ENCODE results near the genes MAFB and OSER1.

- CAGE, long polyA plus RNA, result no peak
- RRBS, result no CpG with 5 or more reads among the region's 1 CpG
Observed at GRCh38 chr20:38970436-38970586, 8.2 kb downstream of the DHX35 start.

DNA sequence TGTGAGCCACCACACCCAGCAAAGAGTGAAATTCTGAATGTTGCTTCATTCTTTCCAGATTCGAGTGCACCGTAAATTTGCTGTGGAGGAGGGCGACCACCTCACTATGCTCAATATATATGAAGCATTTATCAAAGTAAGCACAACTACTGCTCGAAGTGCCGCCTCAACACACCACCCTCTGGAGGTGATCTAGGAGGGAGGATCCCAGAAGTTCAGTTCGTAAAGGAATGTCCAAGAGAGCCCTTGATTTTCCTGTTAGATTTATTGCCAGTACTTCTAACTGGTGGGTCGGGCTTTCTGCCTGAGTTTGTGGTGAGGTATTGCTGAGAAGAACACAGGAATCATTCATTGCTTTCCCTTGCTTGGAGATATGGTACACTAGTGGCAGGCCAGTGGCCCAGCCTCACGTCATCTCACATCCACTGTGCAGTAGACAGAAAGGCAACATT, 61.5 kb downstream of the DHX35 start:
- CAGE, long polyA plus RNA, result no peak
- RRBS, result no CpG with 5 or more reads among the region's 8 CpGs

- CAGE, long polyA plus RNA, result no peak
Observed at GRCh38 chr20:40006169-40006592, 682.9 kb downstream of the MAFB start.

DNA sequence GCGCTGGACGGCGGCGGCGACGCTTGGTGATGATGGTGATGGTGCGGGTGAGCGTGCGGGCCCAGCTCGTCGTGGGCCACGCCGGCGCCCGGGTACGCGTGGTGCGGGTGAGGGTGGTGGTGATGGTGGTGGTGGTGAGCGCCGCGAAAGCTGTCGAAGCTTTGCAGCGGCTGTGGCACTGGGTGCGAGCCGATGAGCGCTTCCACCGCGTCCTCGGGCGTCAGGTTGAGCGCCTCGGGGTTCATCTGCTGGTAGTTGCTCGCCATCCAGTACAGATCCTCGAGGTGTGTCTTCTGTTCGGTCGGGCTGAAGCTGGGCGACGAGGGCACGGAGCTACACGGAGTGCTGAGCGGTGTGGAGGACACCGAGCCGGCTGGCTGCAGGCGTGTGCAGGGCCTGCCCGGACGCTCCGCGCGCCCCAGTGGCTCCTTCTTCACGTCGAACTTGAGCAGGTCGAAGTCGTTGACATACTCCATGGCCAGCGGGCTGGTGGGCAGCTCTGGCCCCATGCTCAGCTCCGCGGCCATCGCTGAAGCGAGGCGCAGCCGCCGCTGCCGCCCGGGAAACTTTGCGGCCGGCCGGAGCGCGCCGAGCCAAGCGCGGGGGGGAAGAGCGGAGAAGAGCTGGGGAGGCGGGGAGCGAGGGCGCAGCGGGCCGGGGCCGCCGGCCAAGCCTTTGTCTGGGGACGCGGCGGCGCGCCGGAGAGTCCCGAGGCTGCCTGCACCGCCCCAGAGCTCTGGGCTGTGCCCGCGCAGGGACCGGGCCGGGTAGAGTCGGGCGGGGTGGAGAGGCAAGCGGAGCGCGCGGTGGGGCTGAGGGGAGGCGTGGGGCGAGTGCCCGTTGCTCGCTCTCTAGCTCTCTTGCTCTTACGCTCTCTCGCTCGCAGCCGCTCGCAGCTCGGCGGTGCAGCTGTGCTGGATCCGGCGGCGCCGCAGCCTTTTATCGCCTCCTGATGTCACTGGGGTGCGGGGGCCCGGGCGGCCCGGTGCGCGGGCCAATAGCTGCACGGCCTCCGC, at the start of gene MAFB:
Gene MAFB (minus strand): TSS at position 913 of the 1,016 bp plus-strand sequence.
- CAGE, long polyA plus RNA, result no peak
- RRBS, result 3% methylated on average over 47 of the region's 121 CpGs

DNA sequence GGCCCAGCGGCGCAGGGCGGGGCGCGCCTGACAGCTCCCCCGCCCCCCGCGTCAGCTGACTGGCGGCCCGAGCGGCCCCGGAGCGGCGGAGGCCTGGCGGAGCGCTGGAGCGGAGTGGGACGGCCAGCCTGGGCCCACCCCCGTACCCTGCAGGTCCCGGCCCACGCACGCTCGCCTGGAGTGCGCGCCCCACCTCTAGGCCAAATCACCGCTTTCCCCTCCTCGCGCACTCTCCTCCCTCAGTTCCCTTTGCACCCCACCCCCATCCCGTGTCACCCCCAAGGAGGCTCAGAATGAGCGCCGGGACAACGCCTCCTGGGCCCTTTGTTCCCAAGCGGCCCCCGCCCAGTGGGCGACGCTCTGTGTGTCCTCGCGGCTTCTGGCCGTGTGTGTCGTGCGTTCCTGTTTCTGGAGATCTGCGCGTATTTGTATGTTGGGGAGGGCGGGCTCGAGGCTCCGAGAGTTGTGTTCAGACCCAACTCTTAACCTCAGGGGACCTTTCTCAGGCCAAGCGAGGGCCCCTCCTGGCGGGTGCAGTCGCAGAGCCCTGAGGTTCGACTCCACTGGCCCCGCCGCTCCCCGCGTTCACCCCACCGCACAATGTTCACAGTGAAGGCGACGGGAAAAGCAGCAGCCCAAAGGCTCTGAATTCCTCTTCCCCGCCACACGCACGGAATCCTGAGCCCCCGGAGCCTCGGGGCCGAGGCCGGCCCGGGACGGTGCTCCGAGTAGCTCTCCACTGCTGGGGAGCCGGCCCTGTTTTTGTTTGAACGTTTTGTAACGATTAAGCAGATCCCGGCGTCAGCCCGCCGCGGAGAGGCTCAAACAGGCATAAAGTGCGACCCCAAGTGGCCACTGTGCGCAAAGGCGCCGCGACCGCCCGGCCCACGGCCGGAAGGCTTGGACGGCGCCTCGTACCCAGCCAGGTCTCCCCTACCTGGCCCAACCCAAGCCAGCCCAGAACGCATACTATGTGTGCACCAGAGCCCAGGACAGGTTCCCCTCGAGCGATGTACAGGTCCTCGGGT, 618 bp upstream of the MAFB start:
- CAGE, long polyA plus RNA, result no peak
- RRBS, result under 1% methylated on average over 27 of the region's 91 CpGs

GRCh38 chr20:41011274-41012224, 17.1 kb upstream of the TOP1 start:
- CAGE, long polyA plus RNA, result no peak
- RRBS, result no CpG with 5 or more reads among the region's 8 CpGs

DNA sequence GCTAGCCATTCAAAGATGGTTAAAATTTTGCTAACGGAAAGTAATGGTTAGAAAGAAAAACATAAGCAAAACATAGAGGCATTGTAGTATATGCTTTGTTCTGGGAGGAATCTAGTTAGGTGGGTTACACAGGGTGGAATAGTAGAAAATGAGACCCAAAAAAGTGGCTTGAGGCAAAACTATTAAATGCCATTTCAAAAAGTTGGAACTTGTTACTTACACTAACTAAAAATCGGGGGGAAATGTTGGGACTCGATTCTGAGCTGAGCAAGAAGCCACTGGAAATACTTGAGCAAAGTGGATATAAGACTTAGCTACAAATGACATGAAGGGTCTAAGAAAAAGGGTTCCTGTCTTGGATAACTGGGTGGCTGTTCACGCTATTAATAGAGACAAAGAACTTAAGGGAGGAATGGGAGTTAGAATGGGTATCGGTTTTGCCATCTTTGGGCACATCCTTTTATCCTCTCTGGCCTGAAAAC, 41.3 kb downstream of the TOP1 start:
- CAGE, long polyA plus RNA, result no peak
- RRBS, result no CpG with 5 or more reads among the region's 5 CpGs

DNA sequence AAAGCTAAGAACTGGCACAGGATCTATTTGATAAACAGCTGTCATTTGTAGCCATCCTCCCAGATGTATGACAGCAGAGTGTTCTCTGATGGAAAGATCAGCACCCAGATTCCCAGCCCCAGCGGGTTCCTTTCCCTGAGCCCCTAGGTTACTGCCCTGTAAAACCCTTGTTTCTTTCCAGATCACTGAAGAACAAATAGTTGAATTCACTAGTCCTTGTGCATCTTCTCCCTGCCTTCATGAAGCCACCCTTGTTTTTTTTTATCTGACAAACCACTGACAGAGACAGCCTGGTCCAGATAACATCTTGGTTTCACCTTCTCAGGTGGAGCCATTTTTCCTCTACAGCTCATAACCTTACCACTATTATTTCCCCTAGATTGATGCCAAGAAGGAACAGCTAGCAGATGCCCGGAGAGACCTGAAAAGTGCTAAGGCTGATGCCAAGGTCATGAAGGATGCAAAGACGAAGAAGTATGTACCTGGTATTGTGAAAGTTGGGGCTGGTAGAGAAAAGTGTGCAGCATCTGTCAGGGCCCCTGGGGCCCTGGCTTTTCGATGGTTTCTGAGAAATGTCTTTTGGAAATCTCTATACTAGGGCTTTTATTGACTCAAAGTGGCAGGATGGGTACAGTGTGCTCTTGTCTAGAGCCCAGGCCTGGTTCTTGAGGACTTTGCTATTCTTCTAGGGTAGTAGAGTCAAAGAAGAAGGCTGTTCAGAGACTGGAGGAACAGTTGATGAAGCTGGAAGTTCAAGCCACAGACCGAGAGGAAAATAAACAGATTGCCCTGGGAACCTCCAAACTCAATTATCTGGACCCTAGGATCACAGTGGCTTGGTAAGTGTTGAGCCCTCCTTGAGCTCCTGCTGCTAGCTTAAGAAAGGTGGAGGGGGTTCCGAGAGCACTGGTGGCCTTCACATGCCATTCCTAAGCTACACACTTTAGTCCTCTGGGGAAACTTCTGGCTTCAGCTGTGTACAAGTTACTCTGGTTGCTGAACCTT, 15.7 kb upstream of the PLCG1 start:
- CAGE, long polyA plus RNA, result no peak
- RRBS, result no CpG with 5 or more reads among the region's 6 CpGs

DNA sequence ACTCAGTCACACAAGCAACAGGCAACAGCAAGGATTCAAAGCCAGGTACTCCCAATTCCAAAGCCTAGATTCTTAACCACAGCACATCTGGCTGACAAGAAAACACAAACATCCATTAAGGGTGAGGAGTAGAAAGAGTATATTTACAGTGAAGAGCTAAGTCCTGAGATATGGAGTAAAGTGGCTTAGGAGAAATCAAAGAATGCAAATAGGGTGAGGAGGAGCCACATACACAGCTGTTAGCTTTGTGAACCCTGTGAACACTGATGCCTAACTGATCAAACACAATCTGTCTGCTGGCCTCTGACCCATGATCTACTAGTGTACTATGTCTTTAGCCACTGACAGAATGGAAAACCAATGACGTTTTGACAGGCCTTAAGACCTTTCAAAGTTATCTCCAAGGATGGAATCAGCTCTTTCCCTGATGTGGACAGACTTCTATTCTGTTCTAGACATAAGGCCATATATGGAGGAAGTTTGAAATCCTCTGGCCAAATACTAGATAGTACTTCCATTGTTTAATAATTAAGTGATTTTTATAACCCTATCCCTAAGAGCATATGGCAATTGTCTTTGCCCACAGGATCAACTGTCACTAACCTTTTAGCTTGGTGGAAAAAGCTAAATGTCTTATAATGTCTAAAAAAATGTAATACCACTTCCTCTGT, 75.1 kb downstream of the ZHX3 start:
- CAGE, long polyA plus RNA, result no peak
- RRBS, result no CpG with 5 or more reads among the region's 1 CpG

DNA sequence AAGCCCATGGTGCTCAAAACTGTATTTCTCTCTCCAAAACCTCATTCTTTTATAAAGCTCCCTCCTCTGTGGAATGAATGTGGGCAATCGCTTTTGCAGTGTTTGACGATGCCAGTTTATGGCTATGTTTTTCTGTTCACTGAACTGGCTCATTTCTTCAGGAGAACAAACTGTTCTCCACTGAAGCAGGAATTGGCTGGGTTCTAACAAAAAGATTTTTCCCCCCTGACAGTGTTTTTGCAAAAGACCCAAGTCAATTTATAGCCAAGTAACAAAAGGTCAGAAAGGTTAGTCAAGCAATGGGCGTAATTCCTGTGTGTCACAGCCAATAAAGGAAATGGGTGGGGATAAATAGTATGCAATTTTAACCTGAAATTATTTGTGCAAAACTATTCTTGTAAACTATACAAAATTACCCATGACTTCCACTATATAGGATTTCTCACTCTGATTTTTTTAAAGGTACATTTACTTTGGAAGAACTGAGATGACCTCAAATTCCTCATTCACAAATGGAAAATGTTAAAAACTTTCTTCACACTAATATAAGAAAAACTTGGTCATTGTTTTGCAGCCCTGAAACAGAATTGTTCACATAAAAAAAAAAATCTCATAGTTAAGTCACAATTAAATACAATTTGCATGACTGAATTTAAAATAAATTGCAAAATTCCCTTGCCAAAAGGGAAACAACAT, 68.7 kb downstream of the ZHX3 start:
- CAGE, long polyA plus RNA, result no peak
- RRBS, result no CpG with 5 or more reads among the region's 3 CpGs

DNA sequence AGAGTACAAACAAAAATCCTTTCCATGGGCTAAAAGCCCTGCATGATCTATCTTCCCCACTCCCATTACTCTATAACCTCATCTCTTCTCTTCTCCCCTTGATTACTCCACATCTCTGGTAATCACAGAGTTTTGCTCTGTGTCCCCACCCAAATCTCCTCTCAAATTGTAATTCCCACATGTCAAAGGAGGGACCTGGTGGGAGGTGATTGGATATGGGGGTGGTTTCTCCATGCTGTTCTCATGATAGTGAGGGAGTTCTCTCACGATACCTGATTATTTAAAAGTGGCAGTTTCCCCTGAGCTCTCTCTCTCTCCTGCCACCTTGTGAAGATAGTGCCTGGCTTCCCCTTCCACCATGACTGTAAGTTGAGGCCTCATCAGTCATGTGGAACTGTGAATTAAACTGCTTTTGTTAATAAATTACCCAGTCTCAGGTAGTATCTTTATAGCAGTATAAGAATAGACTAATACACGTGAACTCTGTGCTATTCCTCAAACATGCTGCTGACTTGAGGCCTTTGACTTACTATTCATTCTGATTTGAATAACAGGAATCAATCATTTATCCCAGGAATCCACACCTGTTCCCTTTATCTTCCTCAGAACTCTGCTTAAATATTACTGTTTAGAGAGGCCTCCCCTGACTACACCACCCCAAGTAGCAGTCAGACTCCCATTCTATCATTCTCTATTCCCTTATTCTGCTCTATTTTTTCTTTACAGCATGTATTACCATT, 30.8 kb downstream of the ZHX3 start:
- CAGE, long polyA plus RNA, result no peak
- RRBS, result no CpG with 5 or more reads among the region's 2 CpGs

GRCh38 chr20:41303512-41304757, 13.6 kb downstream of the ZHX3 start:
- CAGE, long polyA plus RNA, result no peak
- RRBS, result no CpG with 5 or more reads among the region's 4 CpGs

- CAGE, long polyA plus RNA, result no peak
- RRBS, result no CpG with 5 or more reads among the region's 7 CpGs
Observed at GRCh38 chr20:41423313-41423797, 56.7 kb upstream of the EMILIN3 start.

GRCh38 chr20:41696371-41697083, 78.3 kb upstream of the CHD6 start:
- CAGE, long polyA plus RNA, result no peak
- RRBS, result no CpG with 5 or more reads among the region's 4 CpGs

DNA sequence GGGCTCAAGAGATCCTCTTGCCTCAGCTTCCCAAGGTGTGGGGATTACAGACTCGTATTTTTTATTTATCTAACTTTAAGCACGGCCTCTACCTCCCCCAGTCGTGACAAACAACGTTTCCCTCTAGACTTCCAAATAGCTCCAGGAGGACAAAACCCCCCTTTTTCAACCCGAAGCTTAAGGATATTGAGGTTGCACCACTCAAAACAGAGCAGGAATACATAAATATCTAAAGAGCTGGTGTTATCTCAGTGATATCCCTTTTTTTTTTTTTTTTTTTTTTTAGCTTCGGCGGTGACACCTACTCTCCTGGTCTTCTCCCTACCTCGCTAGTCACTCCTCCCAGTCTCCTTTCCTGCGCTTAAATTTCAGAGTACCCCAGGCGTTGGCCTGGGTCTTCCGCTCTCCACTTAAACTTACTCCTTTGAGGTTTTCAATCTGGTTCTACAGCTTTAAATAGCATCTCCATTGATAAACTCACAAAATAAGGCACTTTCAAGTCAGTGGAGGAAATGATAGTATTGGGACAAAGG, 1.0 kb upstream of the SRSF6 start:
- CAGE, long polyA plus RNA, result no peak
- RRBS, result no CpG with 5 or more reads among the region's 11 CpGs

DNA sequence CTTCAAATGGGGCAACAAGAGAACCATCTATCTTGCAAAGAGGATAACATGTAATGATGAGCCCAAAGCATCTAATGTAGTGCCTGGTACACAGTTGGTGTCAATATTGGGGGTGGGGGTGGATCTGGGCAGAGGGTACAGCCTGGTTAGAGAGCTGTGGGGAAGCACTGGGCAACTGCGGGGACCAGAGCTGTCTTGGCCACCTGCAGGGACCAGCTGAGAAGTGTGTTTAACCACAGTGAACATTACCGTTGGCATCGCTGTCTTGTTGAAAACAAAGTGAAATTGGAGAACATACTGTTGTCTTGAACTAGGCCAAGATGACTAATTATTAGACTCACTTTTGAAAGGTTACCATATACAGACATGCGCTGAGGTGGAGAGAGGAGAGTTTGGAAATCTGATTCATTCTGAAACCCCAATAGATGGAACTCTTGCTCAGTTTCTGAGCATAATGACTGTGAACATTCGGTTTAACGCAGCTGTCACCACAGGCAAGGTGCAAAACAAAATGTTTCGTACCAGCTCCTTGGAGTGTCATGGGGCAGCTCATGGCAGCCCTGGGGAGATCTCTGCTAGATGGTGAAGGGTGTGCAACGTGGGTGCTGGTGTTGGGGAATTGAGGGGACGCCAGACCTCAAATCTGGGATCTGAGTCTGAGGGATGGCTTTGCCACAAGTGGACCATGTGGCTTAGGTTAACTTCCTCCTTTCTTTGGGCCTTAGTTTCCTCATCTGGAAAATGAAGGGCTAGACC, 24.4 kb upstream of the GTSF1L start:
- CAGE, long polyA plus RNA, result no peak
- RRBS, result no CpG with 5 or more reads among the region's 9 CpGs

DNA sequence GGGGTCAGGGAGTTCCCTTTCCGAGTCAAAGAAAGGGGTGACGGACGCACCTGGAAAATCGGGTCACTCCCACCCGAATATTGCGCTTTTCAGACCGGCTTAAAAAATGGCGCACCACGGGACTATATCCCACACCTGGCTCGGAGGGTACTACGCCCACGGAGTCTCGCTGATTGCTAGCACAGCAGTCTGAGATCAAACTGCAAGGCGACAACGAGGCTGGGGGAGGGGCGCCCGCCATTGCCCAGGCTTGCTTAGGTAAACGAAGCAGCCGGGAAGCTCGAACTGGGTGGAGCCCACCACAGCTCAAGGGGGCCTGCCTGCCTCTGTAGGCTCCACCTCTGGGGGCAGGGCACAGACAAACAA, 87.9 kb upstream of the GTSF1L start:
- CAGE, long polyA plus RNA, result no peak
- RRBS, result no CpG with 5 or more reads among the region's 20 CpGs

DNA sequence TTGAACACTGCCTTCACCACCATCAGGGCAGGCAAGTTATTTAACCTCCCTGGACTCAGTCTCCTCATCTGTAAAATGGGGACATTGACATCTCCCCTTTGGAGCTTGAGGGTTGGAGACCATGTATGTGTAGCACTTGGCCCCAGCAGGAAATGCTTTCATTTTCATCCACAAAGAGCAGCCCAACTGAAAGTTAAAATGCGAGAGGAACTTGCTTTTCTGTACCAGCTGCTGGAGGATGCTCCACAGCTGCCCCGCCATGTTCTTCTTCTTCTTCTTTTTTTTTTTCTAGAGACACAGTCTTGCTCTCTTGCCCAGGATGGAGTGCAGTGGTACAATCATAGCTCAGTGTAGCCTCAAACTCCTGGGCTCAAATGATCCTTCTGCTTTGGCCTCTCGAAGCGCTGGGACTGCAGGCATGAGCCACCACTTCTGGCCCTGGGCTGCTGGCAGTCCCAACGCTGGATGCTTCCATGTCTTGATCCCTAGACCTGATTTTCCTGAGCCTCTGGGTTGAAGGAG, 6.8 kb downstream of the TOX2 start:
- CAGE, long polyA plus RNA, result no peak
- RRBS, result no CpG with 5 or more reads among the region's 5 CpGs

GRCh38 chr20:44210110-44210881, at the start of gene OSER1:
Gene OSER1 (minus strand): TSS chr20:44210771.
- CAGE, long polyA plus RNA, result start-site peak on the minus strand at chr20:44210720-44210776, 429 and 222 reads in 2 replicates
- RRBS, result 1% methylated on average over 29 of the region's 67 CpGs

DNA sequence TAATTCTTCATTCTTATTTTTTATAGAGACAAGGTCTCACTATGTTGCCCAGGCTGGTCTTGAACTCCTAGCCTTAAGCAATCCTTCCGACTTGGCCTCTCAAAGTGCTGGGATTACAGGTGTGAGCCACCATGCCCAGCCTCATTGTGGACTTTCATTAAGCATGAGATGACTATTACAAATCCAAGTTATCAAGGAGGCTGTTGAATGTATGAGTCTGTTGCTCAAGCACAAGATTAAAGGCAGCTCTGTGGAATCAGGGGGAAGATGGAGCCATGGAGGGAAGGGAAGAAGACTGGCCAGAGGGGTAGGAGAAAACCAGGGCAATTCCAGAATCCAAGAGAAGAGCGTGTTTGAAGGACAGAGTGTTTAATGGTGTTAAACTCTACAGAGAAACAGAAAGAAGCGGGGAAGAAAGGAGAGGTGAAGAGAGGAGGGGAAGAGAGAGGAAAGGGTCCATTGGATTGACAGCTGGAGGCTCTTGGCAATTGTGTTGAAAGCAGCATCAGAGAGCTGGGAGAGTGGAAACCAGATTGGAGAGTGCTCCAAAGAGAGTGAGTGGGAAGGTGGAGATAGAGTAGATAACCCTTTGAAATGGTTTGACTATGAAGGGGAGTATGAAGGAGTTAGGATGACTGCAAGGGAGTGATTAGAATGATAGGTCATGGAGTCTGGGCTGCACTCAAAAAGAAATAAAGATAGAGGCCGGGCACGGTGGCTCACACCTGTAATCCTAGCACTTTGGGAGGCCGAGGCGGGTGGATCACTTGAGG, 49.7 kb upstream of the TTPAL start:
- CAGE, long polyA plus RNA, result no peak
- RRBS, result no CpG with 5 or more reads among the region's 7 CpGs